Fibroblast of the aortic adventitia (primary cell): ENCODE results near the gene LACTB.

- CAGE, long polyA plus RNA: no peak
Observed at GRCh38 chr15:63073051-63074239, 30.9 kb downstream of the TPM1 start.

DNA sequence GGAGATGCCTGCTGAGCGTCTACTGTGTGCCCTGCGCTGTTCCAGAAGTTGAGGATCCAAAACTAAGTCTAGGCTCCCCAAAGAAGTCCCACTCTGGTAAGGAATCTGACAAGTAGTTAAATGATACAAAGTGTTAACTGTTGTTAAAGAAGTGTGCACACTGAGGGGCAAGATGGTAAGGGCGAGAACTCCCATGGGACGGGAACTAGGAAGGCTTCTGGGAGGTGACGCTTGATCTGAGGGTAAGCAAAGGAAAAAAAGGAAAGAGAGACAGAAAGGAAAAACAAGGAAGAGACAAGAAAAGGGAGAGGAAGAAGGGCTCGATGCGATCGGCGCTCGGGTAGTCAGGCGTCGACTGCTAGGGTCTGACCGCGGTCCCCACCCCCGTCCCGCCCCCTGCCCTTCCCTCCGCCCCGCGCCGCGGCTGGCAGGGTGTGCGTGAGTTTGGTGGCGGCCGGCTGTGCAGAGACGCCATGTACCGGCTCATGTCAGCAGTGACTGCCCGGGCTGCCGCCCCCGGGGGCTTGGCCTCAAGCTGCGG lies at the start of gene LACTB:
Gene LACTB, plus strand, starts transcription at position 463 of the 541 bp plus-strand sequence.
- CAGE, long polyA plus RNA: no peak

- CAGE, long polyA plus RNA: no peak
Observed at GRCh38 chr15:63212364-63213182, 23.2 kb downstream of the RAB8B start.

DNA sequence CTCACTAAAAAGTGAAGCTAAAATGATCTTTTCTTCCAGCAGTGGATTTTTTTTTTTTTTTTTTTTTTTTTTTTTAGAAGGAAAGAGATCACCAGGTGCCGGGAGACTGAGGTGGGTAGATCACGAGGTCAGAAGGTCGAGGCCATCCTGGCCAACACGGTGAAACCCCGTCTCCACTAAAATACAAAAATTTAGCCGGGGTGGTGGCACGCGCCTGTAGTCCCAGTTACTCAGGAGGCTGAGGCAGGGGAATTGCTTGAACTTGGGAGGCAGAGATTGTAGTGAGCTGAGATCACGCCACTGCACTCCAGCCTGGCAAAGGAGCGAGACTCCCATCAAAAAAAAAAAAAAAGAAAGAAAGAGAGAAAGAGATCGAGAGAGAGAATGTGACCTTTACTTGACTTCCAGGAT lies 29.6 kb downstream of the RAB8B start:
- CAGE, long polyA plus RNA: no peak

GRCh38 chr15:63354784-63354983 lies 27.0 kb downstream of the CA12 start:
- CAGE, long polyA plus RNA: no peak

GRCh38 chr15:63380796-63381027 lies 934 bp downstream of the CA12 start:
- CAGE, long polyA plus RNA: no peak

DNA sequence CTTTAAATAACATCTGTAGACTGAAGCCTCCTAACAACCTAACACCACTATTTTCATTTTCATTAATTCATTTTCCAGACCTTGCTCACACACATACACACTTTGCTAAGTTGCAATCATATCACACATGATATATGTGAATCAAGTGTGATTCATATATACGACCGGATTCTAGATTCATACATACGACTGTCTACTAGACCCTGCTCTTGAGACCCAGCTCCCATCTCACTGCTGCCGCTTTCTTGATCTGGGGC lies 51.3 kb upstream of the CA12 start:
- CAGE, long polyA plus RNA: no peak

GRCh38 chr15:63488669-63489059 lies 15.7 kb upstream of the USP3 start:
- CAGE, long polyA plus RNA: no peak

GRCh38 chr15:63569181-63569696 lies 27.9 kb upstream of the FBXL22 start:
- CAGE, long polyA plus RNA: no peak

DNA sequence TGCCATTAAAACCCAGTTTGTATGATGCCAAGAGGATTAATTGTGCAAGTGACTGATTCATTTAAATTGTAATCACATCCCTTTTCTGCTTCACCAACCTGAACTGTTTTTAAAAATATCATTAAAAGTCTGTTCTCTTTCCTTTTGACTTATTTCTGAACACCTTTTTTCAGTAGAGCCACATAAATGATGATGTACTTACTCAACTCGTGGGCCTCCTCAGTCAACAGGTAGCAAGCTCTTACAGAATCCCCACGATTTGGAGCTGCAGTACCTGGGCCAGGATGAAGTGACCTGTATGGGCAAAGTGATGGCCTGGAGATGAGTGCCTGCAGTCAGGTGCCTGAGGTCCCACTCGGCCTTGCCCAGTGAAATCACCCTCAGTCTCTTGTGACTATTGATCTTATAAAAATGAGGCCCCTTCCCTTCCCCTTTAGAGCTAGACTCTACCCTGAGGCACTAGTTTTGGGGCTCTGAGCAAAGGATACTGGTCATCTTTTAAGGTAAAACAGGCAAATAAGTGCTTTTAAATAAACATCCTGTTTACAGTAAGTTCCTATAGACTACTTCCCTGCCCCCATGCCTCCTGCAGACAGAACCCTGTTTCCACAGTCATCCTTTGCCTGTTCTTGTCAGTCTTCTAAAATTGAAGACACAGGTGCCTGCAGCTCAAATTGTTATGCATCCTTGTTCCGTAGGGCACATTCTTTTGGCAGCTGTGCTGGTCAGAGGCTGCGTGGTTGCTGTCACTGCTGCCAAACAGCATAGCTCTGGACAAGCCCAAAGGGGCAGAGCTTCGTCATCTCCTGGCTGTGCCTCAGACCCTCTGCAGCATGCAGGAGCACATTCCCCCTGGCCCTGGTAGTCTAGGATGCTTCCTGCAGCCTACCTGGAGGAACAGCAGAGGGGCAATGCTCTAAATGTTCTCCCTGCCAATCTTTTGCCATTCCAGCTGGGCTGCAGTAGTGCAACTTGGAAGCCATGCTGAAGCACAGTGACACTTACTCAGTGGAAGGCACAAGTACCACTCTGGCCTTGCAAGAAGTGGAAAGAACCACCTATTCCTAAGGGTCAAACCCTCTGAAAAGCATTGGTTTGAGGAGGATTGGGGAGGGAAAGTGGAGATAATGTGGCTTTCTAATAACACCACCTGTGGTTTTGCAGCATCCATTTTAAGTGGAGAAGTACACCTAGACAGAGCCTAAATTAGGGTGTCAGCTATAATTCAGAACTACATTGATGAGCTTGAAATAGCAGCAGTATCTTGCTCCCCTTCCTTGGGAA lies 2.3 kb upstream of the FBXL22 start:
- CAGE, long polyA plus RNA: no peak

- CAGE, long polyA plus RNA: no peak
Observed at GRCh38 chr15:63596027-63596424, 1.2 kb upstream of the FBXL22 start.

- CAGE, long polyA plus RNA: no peak
Observed at GRCh38 chr15:63756487-63756773, 77.3 kb downstream of the HERC1 start.

- CAGE, long polyA plus RNA: no peak
Observed at GRCh38 chr15:63807138-63807889, 26.4 kb downstream of the HERC1 start.

GRCh38 chr15:63978667-63979275 lies 67.5 kb downstream of the DAPK2 start:
- CAGE, long polyA plus RNA: no peak

GRCh38 chr15:64010616-64011243 lies 35.6 kb downstream of the DAPK2 start:
- CAGE, long polyA plus RNA: no peak

DNA sequence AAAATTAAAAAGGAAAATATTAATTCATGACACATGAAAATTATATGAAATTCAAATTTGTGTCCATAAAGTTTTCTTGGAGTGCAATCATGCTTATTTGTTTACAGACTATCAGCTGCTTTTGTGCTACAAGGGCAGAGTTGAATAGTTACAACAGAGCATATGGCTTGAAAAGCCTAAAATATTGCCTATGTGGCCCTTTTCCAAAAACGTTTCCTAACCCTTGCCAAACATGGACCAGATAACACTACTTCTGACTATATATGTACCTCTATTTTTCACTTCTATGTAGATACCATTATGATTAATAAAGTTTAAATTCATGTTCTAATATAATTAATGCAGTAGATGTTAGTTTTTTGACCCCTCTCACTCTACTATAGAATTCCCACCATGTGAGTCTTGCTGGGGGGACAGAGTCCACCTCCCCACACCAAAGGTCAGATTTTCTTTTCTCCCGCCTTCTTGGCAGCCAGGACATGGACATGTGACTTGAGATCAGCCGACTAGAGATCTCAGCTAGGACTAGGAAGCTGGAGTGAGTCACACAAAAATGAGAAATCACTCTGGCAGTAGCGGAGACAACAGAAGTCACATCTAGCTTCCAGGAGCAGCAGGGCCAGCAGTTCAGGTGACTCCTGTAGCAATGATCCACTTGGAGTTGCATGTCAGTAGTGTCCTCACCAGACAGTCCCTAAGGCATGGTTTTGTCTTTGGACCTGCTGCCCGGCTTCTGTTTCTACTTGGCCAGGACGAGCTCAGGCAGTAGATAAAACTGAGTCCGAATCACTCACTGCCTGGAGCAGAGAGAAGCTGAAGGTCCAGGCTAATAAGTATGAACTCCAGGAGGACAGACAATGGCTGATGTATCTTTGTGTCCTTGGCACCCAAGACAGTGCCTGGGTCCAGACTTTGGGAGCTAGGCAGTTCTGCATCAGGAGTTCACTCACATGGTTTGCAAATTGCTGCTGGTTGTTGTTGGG lies 22.4 kb downstream of the CIAO2A start:
- CAGE, long polyA plus RNA: no peak

DNA sequence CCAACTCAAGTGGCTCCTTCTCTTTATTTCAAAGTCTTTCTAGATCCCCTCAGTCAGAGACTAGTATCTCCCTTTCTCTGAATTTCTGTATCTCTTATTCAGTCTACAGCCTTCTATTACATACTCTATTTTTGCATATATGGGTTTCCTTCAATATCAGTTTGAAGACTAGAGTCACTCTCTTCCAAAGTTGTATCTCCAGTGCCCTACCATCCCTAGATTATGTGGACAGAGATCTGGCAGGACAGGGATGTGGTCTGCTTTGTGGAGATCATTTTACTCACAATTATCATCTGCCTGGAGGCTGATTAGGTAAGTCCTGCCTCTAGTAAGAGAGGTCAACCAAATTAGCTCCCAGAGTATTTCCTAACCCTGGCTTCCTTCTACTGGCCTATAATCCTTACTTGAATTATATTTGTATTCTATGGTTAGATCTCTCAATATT lies 1.2 kb downstream of the CIAO2A start:
- CAGE, long polyA plus RNA: no peak

DNA sequence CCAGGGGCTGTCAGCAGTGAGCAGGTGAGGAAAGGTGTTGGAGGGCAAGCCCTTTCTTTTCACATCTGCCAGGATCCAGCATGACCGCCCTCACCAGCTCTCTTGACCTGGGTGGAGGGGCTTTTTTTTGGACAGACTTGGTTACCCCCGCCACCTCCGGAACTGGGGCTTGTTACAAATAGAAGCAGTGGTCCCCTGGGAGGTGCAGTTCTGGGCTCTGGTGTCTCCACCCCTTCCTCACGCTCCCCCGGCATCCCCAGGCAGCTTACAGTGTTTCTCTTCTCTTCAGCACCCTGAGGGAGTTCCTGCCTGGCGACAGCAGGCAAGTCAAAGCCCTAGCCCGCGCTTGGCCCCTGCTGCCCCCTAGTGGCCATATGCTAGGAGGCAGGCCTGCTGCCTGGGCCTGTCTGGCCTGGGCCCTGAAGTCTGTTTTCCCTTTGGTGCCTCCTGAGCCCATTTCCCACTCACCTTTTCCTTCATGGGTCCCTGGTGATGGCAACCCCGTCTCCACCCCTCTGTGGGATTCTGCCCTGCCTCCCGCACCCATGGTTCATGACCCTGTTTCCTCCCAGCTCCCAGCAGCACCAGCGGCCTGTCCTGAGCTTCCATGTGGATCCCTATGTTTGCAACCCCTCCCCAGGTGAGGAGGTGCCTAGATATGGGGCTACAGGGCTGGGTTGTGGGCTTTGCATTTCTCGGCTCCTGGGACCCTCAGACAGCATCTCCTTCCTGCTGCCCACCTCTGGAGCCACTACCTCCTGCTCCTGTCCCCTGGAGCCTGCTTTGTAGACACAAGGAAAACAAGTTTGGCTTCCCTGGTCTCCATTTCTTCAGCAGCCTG lies 2.1 kb downstream of the SNX22 start:
- CAGE, long polyA plus RNA: no peak

GRCh38 chr15:64393605-64394301 lies 6.1 kb downstream of the TRIP4 start:
- CAGE, long polyA plus RNA: no peak

GRCh38 chr15:64801796-64802508 lies 23.5 kb downstream of the PIF1 start:
- CAGE, long polyA plus RNA: no peak